ENCODE measurements around a stretch of chr14.

GRCh38 chr14:105624762-105625473, 98.5 kb downstream of the TMEM121 start:
- PRO-cap = unidirectional peak, plus-strand start at chr14:105625234
- RAMPAGE, long total RNA, 4 experiments = no peak in any of the 4 experiments

DNA sequence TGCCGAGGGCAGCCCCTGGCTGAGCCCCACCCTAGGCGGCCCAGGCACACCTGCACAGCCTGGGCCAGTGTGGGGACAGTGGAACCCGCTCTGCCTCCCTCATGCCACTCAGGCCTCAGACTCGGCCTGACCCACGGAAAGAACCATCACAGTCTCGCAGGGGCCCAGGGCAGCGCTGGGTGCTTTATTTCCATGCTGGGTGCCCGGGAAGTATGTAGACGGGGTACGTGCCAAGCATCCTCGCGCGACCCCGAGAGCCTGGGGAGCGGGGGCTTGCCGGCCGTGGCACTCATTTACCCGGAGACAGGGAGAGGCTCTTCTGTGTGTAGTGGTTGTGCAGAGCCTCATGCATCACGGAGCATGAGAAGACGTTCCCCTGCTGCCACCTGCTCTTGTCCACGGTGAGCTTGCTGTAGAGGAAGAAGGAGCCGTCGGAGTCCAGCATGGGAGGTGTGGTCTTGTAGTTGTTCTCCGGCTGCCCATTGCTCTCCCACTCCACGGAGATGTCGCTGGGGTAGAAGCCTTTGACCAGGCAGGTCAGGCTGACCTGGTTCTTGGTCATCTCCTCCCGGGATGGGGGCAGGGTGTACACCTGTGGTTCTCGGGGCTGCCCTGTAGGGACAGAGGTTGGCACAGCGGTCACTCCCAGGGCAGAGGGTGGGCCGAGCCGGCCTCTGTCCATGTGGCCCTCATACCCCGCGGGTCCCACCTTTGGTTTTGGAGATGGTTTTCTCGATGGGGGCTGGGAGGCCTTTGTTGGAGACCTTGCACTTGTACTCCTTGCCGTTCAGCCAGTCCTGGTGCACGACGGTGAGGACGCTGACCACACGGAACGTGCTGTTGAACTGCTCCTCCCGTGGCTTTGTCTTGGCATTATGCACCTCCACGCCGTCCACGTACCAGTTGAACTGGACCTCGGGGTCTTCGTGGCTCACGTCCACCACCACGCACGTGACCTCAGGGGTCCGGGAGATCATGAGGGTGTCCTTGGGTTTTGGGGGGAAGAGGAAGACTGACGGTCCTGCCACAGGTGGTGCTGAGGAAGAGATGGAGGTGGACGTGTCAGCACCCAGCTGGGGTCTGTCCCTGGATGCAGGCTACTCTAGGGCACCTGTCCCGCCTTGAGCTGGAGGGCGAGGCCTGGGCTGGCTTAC, 116.9 kb downstream of the TMEM121 start:
- PRO-cap = no peak
- RAMPAGE, long total RNA, 4 experiments = no peak in any of the 4 experiments

- PRO-cap = bidirectional peak, plus-strand start at chr14:105706718, minus-strand start at chr14:105706524
- RAMPAGE, long total RNA, 4 experiments = no peak in any of the 4 experiments
These were observed 180.0 kb downstream of the TMEM121 start for GRCh38 chr14:105706251-105706997.

GRCh38 chr14:105742627-105743148, 216.3 kb downstream of the TMEM121 start:
- PRO-cap = no peak
- RAMPAGE, long total RNA, 4 experiments = no peak in any of the 4 experiments

DNA sequence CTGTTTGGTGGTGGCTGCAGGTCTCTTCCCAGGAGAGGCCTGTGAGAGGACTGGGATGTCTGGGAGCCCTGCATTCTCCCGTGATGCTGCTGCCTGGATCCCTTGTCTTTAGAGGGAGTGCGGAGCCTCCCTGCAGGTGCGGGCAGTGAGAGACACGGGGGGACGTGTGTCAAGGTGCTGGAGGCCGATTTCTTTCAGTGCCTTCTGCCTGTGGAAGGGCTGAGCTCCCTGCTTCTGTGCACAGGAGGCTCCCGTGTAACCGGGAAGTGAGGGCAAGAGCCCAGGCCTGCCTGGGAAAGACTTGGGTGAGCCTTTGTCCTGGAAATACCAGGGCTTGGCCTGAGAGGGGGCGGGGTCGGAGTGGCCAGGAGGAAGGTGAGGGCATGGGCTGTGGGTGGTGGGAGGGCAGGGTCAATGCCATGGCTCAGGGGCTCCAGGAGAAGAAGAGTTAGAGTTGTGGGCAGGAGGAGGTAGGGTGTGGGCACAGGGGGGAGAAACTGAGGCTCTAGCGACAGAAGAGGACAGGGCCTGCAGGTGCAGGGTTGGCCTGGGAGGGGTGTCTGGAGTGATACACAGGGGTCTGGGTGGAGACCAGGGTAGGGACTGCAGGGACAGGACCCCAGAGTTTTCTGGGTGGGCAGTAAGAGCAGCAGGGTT, 372.2 kb downstream of the TMEM121 start:
- PRO-cap = no peak
- RAMPAGE, long total RNA, 4 experiments = no peak in any of the 4 experiments

- PRO-cap = no peak
- RAMPAGE, long total RNA, 4 experiments = start-site peak on the plus strand in 1 of 4 experiments, at chr14:105908821-105908831 at its widest, 13 reads per replicate
These were observed 382.2 kb downstream of the TMEM121 start for GRCh38 chr14:105908438-105909073.

- PRO-cap = no peak
- RAMPAGE, long total RNA, 4 experiments = start-site peak on the minus strand in 4 of 4 experiments, at chr14:106235586-106235596 at its widest, 11 to 37 reads per replicate
These were observed 709.0 kb downstream of the TMEM121 start for GRCh38 chr14:106235371-106235804.

- PRO-cap = no peak
- RAMPAGE, long total RNA, 4 experiments = start-site peak on the minus strand in 3 of 4 experiments, at chr14:106557471-106557477 at its widest, 7 to 29 reads per replicate
These were observed 1031.0 kb downstream of the TMEM121 start for GRCh38 chr14:106557290-106557795.